Measurements from ENCODE around the genes NUDCD3 and DDX56.

DNA sequence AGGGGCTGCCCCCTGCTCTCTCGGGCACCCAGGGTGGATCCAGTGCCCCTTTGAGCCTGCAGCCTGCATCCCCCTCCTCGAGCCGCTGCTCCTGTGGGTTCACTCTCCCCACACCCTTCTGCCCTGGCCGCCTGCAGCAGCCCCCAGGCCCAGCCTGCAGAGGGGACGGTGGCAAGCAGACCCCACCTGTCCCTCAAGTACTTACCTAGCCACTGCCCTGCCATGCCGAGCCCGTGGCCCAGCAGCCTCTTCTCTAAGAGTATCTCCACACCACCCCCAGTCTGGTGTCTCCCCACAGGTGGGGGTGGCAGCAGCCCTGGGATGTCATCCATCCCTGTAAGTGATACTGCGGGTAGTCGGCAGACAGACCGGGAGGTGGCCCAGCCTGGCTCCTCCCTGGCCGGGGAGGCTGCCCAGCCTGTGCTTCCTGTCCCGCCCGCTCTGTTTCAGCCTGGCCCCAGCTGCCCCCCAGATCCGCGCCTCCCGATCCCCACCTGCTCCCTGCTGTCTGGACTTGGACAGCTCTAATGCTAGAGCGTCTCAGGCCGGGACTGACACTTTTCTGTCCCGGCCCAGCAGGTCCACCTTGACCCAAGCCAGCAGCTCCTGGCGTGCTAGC lies 24.9 kb downstream of the YKT6 start:
- RRBS: no CpG with 5 or more reads among the region's 20 CpGs

DNA sequence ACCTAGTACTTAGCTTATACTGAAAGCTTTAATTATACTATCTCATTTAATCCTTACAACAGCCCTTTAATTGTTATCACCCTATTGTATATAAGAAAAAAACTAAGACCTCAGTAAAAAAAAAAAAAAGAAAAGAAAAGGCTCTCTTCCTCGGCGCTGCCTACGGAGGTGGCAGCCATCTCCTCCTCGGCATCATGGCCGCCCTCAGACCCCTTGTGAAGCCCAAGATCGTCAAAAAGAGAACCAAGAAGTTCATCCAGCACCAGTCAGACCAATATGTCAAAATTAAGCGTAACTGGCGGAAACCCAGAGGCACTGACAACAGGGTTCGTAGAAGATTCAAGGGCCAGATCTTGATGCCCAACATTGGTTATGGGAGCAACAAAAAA lies 22.8 kb downstream of the NUDCD3 start:
- RRBS: no CpG with 5 or more reads among the region's 9 CpGs

- RRBS: 2% methylated on average over 9 of the region's 64 CpGs
Measured at GRCh38 chr7:44490282-44491180, at the start of gene NUDCD3. Gene NUDCD3, minus strand, starts transcription at chr7:44490658.

- RRBS: no CpG with 5 or more reads among the region's 11 CpGs
Measured at GRCh38 chr7:44534080-44534651, 7.0 kb downstream of the NPC1L1 start.

DNA sequence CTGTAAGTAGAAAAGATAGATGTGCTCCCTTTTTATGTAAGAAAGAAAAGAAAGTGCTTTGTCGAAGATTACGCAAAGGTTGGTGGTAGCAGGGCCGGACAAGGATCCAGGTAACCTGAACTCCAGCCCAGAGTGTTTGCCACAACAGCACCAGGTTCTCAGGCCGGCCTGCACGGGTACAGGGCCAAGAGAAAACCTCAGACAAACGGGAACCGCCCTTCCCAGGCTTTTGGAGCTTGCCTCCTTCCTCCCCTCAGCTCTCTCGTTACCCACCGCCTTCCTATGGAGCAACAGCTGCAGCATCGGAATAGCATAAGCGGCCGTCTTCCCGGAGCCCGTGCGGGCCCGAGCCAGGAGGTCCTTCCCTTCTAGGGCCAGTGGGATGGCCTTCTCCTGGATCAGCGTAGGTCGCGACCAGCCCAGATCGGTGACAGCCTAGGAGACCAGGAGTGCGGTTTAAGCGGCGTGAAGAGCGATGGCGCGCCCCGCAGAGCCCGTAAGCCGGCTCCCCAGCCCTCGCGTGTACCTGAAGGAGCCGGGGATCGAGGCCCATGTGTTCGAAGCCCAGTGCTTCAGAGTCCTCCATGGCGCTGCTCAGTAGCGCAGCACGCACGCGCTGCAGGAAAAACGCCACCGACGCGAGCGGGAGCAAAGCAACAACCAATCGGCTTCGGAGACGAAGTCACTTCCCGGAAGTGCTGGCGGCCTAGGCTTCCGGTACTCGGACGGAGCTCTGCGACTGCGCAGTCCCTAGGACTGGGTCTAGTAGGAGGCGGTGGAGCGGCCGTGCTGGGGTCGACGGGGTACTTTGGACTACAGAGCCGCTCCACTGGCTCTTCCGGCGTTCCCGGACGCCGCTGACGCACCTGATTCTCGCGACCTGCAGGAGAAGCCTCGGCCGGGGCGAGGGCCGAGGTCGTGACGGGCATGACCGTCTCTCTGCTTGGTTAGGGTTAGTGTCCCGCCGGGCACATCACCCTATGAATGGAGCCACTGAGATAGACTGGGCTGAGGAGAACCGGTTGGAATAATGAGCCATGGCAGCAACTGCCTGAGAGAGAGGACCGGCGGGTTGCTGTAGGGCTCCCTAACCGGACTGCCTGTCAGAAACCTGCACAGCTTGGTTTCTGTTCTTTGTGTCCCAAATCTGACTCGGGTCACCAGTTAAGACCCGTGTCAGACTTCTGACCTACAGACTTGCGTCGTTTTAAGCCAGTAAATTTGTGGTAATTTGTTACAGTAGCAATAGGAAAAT lies at the start of gene DDX56:
DDX56 (minus strand) TSS at position 599 of the 1,255 bp plus-strand sequence.
- RRBS: 1% methylated on average over 25 of the region's 85 CpGs

GRCh38 chr7:44581257-44581860 lies 672 bp downstream of the TMED4 start:
- RRBS: 6% methylated on average over 7 of the region's 21 CpGs

GRCh38 chr7:44608380-44608687 lies 1.9 kb downstream of the OGDH start:
- RRBS: no CpG with 5 or more reads among the region's 11 CpGs

DNA sequence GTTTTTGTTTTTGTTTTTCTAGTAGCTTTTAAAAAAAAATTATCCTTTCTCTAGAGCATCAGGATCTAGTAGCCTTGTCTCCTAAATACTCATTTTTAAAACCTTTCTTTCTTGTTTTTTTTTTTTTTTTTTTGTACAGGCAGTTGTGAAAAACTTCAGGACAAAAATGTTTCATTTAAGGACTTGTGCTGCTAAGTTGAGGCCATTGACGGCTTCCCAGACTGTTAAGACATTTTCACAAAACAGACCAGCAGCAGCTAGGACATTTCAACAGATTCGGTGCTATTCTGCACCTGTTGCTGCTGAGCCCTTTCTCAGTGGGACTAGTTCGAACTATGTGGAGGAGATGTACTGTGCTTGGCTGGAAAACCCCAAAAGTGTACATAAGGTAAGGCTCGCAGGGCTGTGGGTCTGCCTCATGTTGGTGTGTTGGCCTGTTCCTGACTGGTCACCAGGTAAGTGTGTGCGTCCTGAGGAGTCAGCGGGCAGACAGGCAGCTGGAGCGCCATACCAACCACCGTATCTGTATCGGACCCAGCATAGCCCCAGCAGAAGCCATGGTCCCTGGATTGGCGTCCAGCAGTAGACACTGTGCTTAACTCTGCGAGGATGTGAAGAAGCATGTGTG lies 17.9 kb downstream of the OGDH start:
- RRBS: no CpG with 5 or more reads among the region's 11 CpGs

DNA sequence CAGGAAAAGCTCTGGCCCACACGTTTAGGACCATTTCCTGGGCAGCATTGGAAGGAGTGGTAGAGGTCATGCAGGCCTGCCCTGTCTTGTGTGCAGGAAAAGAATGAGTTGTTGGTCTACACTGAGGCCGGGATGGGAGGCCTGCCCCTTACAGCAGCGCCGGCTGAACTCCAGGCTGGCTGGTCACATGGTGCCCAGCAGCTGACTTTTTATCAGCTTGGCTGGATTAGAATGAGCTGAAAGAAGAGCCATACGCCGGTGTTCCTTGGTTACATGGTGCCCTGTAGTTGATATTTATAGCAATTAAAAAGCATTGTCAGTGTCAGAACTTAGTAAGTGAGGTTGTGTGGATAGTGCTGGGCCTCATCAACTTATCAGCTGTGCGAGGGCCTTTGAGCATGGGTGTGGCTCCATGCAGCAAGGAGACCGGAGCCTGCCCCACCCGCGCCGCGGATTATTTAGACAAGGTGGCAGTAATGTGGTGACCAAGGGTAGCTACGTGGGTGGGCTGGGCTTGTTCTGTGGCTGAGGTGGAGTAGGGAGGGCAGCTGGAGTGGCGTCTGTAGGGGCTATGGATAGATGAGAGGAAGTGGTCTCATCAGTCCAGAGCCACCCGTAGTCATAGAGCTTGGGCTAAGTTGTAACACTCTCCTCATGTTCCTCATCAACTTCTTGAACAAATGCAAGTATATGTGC lies 28.7 kb downstream of the OGDH start:
- RRBS: 14% methylated on average over 3 of the region's 15 CpGs

DNA sequence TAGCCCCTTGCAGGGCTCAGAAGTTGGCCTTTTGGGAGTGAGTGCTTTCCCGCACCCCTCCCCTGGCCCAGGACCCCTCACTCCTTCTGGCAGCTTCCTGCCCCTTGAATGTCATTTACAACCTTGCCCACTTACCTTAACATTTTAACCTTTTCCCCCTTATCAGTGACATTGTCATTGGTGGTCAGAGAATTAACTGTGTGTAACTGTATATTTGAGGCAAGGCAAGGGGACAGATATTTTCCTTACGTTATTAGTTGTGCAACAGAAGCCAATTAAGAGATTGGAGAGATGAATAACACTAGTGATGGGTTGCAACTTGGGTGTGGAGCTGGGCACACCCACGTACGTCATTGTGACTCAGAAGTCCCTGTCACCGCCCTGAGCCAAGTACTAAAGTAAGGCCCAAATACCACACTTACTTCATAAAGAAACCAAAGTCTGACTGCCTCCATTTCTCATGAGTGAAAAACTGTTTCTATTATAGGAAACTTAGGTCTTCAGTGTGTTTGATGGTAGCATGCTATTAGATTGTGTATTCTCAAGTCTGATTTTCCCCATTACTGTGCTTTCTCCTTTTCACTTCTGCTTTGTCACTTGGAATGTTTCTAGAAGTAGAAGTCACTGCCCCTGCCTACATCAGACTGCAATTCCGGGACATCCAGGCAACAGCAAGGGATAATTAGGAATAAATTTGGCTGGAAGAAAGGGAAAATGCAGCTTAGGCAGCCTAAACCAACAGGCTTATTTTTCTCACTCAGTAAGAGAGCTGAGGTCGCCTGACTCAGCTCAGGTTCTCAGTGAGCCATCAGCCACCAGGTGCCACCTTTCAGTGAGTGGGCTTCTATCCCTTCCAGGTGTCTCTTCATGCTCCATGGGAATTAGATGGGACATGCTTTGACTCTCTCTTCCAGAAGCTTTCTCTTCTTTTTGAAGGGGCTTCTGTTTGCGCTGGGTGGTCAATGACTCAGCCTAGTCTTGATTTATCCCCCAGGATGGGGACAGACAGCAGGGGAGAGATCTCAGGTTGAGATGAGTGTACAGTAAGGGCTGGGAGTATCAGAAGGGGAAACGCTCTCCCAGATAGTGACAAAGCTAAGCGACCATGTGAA lies 31.9 kb downstream of the OGDH start:
- RRBS: no CpG with 5 or more reads among the region's 10 CpGs

- RRBS: 2% methylated on average over 15 of the region's 54 CpGs
Measured at GRCh38 chr7:44749014-44749843, 582 bp downstream of the ZMIZ2 start.

DNA sequence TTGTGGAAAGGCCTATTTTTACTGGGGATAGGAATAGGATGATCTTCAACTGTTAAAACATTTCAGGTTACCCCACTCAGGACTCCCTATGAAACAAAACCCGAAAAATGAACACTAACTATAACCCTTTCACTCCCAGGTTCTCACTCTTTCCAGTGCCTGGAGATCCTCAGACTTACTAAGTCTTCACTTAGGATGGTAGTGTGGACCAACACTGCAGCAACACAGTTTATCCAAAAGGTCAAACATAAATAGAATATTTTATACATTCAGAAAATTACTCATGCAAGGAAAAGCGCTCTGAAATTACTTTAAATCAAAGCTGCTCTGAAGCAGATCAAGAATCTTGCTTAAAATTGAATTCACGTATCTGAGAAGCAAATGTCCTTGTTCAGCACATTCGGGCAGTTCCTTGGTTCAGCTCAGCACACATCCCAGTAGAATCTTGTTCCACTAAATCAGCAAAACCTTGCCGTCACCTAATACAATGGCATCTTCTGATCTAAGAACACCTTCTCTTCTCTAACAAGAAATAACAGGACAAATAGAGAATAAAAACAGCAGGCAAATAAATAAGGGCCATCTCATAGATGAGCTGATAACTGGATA lies 18.1 kb downstream of the H2AZ2 start:
- RRBS: no CpG with 5 or more reads among the region's 5 CpGs

GRCh38 chr7:44891334-44891833 lies 6.1 kb upstream of the PURB start:
- RRBS: no CpG with 5 or more reads among the region's 2 CpGs

GRCh38 chr7:44912820-44913409 lies 27.6 kb upstream of the PURB start:
- RRBS: no CpG with 5 or more reads among the region's 6 CpGs

GRCh38 chr7:44977888-44978526 lies 808 bp downstream of the MYO1G start:
- RRBS: 56% methylated on average over 3 of the region's 8 CpGs

DNA sequence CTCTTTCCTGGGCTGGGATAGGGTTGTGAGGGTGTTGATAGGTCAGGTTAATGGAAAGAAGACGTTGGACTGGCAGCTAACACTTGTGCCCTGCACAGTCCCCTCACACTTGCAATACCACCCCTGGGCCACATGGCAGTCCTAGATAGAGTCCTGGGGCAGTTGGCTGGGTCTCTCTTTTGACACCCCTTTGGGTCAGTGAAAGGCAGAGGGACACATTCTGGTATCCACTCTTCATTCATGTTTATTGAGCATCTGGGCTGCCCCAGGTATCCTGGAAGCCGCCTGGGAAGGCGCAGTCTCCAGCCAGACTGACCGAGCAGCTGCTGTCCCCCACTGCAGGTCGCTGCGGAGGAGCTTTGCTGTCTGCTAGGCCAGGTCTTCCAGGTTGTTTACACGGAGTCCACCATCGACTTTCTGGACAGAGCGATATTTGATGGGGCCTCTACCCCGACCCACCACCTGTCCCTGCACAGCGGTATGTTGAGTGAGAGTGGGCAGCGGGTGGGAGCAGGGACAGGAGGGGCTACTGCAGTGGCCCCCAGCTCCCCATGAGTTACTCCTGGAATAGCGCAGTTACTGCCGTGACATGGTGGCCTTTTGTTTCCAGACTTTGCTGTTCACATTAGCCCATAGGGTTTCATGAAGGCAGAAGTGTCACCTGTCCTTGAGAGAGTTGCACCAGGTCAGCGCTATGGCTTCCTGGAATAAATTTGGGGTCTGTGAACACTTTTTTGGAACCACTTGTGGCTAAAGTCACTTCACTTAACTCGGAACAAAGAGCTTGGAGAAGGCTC lies 19.1 kb downstream of the NACAD start:
- RRBS: no CpG with 5 or more reads among the region's 16 CpGs

DNA sequence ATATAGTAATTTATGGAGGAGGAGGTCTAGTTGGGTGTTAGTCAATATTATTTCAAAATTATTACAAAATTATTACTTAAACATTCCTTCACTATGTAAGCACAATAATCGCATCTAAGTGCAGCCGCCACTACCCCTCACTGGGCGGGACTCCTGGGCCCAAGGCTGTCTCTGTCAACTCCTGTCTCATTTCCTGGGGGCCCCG lies 82.5 kb downstream of the RAMP3 start:
- RRBS: no CpG with 5 or more reads among the region's 4 CpGs

- RRBS: 31% methylated on average over 11 of the region's 34 CpGs
Measured at GRCh38 chr7:45259537-45260263, 102.1 kb downstream of the RAMP3 start.

- RRBS: no CpG with 5 or more reads among the region's 1 CpG
Measured at GRCh38 chr7:45694929-45695539, 120.9 kb downstream of the ADCY1 start.

GRCh38 chr7:45767789-45768014 lies 105.2 kb downstream of the CCDC201 start:
- RRBS: no CpG with 5 or more reads among the region's 8 CpGs

Data from zone of skin (tissue), 1 donor.